Pericardium fibroblast (primary cell): ENCODE data around the genes CCND3 and KLHDC3.

DNA sequence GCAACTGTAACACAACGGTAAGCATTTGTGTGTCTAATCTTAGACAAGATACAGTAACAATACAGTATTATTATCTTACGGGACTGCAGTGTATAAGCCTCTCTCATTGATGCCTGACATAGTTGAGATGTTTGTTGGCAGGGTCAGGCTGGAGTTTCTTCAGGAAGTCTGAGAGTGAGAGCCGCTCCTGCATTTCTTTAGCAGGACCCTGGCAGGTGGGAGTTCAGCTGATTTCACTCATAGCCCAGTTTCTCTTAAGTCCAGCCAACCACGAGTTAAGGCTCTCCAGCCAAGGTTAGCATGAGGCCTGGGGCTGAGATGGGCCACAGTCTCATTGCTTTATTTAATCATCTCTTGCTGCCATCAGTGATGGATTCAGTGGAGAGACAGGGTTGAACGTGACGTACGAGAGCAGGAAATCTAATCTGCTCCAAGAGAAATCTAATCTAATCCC lies 11.2 kb upstream of the PGC start:
- RAMPAGE, long total RNA, result no peak

DNA sequence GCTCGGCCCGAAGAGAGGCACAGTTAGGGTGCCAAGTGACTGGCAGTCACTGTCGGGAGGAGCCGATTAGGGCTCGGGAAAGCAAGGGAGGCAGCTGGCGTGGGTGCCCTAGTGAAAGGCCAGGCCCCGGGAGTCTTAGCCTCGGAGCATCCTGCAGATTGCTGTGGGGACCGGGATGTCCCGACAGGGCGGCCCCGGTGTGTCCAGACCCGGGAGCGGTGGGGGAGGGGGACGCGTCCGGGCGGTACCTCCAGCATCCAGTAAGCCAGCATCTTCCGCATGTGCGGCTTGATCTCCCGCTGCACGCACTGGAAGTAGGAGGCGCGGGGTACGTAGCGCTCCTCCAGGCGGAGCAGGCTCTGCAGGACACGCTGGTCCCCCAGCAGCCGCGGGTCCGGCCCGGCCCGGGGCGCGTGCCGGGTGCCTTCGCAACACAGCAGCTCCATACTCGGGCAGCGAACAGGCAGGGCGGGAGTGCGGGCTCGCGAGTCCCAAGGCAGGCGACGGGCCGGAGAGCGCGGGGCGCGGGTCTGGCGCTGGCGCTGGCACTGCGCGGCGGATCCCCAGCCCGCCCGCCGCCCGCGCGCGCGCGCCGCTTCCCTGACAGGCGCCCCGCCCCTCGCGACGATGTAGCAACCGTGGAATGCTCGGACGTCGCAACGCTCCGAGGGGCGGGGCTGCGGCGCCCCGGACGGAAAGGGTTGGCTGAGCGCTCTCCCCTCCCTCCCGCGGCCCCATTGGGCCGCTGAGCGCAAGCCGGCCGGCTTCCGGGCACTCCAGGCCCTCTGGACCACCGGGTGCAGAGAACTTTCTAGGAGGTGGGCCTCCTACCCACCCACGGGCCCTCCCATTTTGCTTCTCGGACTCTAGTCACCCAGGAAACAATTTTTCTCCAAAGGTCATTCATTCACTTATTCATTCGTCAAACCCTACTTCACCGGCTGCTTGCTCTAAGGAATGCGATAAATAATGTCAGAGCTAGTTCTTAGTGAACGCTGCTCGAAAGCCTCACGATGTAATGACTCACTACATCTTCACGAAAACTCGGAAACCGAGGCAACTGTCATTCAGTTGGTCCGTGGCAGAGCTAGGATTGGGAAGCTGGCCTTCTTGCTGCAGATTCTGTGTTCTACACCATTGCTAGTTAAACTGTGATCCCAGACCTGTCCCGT lies at the start of gene CCND3:
CCND3 (minus strand) TSS at position 605 of the 1,172 bp plus-strand sequence.
- RAMPAGE, long total RNA, result no peak

DNA sequence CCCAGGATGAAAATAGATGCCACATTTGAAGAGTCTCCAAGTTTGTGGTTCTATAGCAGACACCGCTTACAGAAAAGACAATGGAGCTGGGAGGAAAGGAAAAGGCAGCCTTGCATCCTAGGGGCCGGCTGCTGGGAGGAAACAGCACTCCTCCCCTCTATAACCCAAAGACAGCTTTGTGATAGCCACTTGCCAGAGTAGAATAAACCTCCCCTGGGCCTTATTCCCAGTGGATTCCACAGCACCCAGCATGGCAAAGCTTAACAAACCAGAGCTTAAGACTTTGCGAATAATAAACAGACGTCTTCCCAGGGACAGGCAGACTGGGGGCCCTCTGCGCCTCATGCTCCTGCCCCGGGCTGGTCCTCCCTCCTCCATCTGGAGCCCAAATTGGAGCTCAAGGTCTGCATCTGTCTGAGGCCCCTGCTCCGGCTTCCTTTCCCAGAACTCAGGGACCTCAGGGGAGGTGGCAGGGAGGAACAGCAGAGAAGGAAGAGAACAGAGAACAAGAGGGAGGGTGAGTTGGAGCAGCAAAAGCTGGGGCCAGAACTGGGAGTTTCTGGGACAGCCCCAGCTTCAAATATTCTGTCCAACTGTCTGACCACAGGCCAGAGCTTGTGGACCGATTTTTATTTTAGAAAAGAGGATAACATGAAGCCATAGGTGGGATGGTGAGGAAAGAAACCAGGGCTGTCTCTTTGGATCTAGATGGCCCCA lies 8.7 kb upstream of the TAF8 start:
- RAMPAGE, long total RNA, result no peak

DNA sequence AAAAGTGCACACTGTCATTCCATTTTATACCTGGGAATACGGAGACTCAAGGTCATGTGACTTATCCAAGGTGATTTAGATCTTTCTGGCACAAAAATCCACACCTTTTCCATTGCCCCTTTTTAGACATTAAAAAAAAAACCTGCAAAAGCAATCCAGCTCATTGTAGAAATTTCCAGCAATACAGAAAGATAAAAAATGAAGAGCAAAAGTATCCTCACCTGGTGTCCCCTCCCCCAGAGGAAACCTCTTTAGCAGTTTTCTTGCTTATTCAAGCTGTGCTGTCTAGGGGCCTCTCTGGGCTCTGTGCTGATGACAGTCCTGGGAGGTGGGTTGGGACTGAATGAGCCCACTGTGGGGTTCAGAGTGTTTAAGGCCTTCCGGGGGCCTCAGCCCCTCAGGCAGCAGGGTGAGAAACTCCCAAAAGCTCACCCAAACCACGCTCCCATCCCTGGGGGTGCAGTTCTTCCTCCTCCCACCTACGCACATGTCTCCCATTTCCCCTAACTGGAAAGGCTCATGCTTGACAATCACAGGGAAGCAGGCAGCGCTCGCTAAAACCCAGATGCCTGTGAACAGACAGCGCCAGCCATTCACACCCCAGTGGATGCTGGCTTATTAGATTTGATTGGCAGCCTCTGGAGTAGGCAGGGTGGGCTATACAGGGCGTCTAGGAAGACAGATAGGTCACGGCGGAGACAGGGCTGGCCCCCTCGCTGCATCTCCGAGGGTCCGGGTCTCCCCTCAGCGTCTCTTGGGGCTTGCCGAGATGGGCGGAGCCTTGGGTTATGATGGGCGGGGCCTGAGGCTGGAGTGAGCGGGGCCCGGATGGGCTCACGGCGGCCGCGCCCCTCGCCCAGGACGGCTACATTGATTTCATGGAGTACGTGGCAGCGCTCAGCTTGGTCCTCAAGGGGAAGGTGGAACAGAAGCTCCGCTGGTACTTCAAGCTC lies 4.5 kb downstream of the GUCA1A start:
- RAMPAGE, long total RNA, result no peak

- RAMPAGE, long total RNA, result no peak
These were observed 7.8 kb upstream of the BICRAL start for GRCh38 chr6:42773812-42774687.

- RAMPAGE, long total RNA, result no peak
These were observed 8.6 kb downstream of the CNPY3 start for GRCh38 chr6:42937631-42938574.

GRCh38 chr6:42942344-42943240 lies 13.3 kb downstream of the CNPY3 start:
- RAMPAGE, long total RNA, result no peak

- RAMPAGE, long total RNA, result start-site peak on the plus strand at chr6:43014217-43014281, 181 and 336 reads in 2 replicates
These were observed at the start of gene KLHDC3 for GRCh38 chr6:43014025-43014982. TSS of gene KLHDC3 (plus strand) at chr6:43014249.

DNA sequence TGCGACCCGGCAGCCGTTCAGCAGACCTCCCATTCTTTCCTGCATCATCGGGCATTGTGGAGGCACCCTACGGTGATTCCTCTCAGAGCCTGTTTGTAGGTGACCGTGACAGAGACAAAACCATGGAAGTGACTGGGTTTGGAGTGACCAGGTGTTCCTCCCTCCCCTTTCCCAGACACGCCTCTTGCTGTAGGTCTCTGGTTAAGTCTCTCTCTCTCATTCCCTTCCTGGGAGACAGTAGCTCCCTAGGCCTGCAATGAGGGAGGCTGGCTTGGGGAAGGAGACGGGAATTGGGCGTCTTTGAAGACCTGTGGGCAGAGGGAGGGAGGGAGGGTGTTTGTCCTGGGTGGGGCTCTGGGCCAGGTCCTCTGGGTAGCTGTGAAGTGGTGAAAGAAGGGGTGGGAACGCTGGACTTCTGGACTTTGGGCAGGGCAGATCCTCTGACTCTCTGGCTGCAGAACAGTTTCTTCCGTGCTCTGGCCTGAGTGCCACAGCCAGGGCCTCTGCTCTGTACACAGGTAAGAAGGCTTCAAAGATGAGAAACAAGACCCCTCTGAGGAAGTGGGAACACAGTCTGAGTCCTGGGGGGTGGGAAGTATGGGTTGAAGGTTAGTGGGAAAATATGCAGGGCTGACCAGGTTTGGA lies 779 bp downstream of the KLC4 start:
- RAMPAGE, long total RNA, result no peak

GRCh38 chr6:43129437-43130089 lies 41.5 kb upstream of the SRF start:
- RAMPAGE, long total RNA, result no peak

- RAMPAGE, long total RNA, result no peak
These were observed 1.0 kb upstream of the SRF start for GRCh38 chr6:43169907-43170617.

DNA sequence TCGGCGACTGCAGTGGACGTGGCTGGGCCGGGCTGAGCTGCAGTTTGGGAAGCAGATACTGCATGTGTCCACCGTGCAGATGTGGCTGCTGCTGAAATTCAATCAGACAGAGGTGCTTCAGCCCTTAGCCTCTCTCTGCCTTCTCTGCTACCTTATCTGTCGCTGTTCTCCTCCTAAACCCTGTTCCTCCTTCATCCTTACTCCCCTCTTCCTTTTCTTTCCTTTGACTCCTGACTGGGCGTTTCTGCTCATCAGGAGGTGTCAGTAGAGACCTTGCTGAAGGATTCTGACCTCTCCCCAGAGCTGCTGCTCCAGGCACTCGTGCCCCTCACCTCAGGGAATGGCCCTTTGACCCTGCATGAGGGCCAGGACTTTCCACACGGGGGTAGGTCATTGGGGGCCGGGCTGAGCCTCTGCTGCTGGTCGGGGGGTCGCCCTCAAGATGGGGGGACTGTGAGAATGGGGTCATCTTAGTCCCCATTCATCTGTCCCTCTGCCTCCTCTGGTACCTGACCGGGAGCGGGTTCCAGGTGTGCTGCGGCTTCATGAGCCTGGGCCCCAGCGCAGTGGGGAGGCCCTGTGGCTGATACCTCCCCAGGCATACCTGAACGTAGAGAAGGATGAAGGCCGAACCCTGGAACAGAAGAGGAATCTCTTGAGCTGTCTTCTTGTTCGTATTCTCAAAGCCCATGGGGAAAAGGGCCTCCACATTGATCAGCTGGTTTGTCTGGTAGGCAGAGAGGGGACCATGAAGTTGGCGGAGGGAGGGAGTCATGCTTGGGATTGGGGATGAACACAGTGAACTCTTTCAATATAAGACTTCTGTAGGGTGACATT lies 15.9 kb downstream of the DNPH1 start:
- RAMPAGE, long total RNA, result no peak

GRCh38 chr6:43247171-43247869 lies 4.0 kb downstream of the TTBK1 start:
- RAMPAGE, long total RNA, result no peak

DNA sequence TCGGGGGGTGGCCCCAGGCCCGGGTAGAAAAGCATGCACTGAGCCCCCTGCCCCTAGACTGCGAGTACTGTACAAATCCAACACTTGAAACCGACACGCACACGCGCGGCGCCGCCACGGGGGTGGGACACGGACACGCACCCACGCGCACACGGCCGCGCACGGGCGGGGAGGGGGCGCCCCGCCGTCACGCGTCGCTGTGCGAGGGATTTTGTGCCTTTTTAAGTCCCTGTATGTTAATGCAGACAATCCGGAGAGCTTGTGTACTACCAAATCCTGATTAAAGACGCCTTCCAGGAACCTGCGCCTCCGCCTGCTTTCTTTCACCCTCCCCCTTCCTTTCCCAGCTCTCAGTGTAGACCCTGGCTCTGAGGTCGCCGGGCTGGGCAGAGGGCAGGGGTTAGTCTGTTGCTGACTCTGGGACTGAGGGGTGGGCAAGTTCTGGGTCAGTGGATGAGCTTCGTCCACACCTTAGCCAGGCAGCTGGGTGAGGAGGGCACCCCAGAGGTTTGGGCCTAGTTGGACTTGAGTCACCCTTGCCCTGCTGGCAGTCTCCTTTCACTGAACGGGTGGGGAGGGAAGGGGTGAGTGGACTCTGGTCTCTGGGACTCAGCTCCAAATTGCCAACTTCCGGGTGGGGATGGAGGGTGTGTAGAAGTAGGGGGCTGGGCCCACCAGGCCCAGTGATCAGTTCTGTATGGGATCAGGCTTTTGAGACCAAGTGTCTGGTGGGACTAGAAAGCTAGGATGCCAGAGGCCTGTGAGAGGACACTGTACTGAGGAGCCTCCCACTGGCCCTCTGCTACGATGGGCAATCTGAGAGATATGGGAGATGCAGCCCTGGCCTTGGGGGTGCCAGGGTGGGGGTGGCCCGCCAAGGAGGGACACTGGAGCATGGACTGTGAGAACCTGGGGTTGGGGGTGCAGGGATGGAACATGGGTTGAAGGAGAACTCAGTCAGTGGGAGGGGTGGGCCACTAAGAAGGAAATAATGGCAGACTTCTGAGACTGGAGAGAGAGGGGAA lies 21.4 kb upstream of the SLC22A7 start:
- RAMPAGE, long total RNA, result no peak

DNA sequence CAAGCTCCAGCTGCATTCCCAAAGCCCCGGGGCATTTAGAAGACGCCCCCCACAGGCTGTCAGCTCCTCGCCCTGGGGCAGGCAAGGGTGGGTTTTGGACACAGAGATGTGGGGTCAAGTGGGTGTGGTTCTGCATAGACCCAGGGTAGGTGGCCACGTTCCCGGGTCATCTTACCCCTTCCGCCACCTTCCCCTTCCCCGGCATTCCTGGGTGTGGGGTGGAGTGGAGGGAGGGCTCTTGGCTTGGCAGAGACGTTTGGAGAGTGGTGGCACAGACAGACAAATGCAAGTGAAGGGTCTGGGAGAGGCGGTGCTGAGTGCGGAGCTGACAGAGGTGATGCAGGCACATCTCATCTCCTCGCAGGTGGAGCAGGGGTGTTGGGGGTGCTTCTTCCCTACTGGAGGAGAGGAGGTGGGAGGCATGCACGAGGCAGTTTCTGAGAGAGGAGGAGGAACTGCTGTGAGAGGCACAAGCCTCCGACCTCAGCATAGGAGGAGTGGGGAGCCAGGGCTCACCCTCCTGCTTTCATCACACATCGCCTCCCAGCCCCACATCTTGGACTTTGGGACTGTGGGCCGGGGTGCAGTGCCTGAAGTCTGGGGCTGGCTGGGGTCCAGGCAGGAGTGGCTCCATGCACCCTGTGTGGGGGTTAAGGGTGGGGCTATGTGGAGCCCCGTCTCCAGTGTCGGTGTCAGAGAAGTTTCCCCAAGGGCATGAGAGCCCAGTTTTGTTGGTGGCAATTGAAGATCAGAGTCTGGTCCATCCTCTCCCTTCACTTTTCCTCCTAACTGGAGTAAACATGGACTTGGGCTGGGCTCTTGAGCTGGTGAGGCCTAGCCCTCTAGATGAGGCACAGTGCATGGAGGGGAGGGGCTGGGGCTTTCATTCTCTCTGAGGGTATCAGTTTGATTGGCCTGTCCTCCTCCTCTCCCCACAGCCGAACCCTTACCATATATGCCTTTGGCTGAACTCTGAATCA lies 20.3 kb upstream of the SLC22A7 start:
- RAMPAGE, long total RNA, result no peak

GRCh38 chr6:43278498-43278998 lies 19.5 kb upstream of the SLC22A7 start:
- RAMPAGE, long total RNA, result no peak

DNA sequence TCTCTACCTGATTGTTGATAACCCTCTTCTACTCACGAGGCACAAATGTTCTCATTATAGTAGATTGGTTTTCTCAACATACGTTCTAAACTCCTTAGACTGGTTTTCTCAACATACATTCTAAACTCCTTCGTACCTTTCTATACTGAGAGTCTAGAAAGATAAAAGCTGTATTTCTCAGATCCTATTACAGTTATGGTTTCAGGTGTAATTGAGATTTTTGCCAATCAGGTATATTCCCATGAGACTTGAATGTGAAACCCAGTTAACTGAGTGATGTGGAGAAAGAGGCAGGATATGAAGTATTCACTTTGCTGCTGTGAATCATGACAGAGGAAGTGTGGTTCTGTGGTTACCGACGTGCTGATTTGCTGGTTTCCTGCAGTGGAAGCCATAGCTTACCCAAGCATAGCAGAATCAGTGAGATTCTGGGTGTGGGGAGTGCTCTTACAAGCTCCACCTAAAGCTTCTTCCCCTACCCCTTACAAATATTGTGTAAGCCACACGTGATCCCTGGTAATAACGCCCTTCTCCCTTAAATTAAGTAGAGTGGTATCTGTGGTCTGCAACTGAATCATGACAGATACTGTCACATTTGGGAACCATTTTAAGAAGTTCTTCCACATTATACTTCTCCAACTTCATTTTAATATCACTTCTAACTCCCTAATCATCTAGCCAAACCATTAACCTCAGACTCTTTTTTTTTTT lies 14.3 kb upstream of the ZNF318 start:
- RAMPAGE, long total RNA, result no peak

DNA sequence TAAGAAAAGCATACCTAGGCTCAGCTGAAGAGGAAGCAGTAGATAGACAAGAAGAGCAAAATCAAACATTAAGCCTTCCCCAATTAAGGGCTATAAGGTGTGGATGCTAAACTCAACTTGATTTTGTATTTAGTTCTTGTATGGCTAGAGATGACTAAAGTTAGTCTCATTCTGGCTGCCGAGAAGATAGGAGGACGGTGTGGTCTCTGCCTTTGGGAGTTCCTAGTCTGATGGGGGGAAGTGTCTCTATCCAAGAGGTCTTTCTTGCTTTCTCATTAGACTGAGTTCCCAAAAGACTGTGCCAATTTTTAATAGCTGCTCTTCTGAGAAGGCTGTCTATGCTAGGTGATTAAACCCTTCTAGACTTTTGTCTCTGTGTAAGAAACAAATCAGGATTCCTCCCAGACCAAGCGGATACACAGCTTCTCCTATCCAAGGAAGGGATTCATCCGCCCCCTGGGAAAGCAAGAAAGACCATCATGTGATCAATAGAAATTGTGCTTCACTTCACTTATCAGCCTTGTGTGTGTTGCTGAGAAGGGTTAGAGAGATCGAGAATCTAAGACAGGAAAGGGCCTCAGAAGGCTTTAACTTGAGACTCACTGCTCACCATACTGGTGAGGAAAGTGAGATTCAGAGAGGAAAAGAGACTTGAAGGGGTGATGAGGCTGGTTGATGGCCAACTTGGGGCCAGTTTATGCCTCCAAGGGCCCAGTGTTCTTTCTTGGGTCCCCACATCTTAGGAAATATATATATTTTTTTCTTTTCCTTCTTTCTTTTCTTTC lies 1.4 kb downstream of the ABCC10 start:
- RAMPAGE, long total RNA, result no peak

DNA sequence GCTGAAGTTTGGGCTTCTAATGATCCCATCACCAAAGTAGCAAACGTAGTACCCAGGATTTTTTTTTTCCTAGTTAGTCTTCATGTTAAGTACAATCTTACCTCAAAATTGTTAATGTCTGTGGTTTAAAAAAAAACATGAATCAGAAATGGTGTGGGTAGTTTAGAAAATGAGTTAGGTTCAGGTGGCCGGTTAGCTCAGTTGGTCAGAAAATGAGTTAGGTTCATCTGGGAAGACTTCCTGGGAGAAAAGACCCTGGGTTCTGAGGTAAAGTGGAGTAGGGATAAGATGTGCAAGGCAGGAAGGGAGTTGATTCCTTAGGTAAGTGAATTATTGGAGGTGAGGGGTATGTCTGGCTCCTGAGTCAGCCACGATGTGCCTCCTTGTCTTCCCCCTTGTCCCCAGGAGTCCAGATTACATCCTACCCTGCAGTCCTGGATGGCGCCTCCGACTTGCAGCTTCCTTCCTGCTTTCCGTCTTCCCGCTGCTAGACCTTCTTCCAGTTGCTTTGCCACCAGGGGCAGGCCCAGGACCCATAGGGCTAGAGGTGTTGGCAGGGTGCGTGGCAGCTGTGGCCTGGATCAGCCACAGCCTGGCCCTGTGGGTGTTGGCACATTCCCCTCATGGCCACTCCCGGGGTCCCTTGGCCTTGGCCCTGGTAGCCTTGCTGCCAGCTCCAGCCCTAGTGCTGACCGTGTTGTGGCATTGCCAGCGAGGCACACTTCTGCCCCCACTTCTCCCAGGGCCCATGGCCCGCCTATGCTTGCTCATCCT lies 4.6 kb downstream of the ABCC10 start:
- RAMPAGE, long total RNA, result no peak

DNA sequence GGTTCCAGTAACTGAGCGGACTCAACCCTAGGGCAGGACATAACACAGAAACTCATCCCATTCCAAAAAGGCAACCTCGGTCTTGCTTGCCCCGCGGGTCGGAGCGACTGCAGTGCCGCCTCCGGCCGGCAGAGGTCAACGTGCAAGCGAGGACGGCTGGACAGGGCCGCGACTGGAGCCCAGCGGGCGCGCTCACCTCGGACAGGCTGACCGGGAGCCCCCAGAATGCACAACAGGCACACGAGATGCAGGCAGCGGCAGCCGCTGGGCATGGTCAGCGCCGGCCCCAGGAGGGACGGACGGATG lies 841 bp downstream of the DLK2 start:
- RAMPAGE, long total RNA, result no peak